Measurements from ENCODE around the genes HDLBP and FAM240C.

- PRO-cap, 10 experiments: no peak in any of the 10 experiments
These were observed 19.8 kb downstream of the MTERF4 start for GRCh38 chr2:241081987-241083075.

DNA sequence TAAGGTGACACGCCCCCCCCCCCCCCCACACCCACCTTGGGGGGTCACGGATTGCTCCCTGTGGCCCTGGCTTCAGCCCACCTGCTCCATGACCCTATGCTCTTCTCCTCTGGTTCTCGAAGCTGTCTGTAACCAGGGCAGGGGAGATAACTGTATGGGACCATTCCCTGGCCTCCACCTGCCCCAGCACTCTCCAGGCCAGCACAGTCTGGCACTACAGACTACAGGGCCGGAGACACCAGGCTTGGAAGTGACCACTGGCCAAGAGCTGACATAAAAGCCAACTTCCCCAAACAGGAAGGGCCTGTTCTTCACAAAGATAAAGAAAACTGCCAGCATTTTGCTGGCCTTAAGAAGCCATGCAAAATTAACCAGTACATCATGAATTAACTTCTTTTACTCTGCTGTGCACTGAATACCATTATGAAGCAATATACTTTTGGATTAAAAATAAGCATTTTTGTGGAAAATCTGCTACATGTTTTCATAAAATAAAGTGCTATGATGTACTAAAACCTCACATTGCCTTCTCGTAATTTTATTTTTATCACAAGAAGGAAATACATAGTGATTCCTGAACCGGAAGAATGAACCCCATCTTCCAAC lies 6.9 kb downstream of the MTERF4 start:
- PRO-cap, 10 experiments: no peak in any of the 10 experiments

DNA sequence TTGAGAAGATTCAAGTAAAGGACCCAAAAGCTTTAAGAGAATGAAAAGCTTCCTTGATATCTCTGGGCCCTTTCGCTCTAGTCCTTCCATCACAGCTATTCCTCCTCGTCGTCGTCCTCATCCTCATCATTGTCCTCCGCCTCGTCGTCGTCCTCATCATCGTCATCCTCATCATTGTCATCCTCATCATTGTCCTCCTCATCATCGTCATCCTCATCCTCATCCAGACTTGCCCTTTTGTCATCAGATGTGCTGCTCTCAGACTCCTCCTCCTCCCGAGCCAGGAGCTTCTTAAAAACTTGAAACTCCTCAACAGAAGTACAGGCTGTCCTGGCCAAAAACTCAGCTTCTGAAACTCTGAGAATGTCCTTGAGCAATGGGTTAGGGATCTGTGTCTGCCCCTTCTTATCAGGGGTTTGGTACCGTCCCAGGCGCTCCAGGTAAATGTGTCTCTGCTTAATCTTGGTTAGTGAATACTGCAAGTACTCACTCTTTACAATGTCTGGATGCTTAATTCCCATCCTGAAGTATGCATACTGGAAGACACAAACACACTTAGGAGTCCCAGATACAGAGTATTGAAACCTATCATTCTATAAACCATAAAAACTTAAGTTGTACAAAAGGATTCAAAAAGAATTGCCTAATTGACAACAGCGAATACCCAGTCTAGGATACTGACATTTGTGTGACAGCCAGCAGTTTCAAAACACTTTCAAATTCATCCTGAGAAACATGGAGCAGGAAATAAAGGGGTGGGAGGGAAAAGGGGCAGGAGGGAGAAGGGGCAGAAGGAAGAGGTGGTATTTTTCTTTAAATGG lies 6.0 kb downstream of the MTERF4 start:
- PRO-cap, 10 experiments: no peak in any of the 10 experiments

DNA sequence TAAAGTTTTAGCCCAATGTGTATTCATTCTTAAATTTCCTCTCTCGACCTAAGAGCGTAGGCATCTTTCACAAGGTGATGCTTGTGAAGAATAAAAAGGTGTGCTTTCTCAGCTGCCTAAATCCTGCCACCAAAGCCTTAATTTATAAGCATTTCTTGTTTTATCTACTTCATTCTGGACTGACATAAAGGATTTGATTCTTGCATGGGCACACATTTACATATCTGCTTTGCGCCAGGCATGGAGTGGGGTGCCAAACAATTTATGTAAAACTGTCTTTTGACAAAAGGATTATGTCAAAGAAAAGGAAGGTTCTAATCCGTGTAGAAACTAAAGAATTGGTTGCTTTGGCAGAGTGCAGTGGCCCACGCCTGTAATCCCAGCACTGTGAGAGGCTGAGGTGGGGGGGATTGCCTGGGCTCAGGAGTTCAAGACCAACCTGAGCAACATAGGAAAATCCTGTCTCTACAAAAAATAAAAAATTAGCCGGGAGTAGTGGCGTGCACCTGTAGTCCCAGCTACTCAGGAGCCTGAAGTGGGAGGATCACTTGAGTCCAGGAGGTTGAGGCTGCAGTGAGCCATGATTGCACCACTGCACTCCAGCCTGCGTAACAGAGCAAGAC lies 1.0 kb upstream of the MTERF4 start:
- PRO-cap, 10 experiments: no peak in any of the 10 experiments

- PRO-cap, 10 experiments: peak in 10 of 10 experiments; most common plus-strand start chr2:241218253 (in 7); most common minus-strand start chr2:241218240 (in 1)
These were observed 29.6 kb downstream of the ANO7 start for GRCh38 chr2:241218046-241218492.

DNA sequence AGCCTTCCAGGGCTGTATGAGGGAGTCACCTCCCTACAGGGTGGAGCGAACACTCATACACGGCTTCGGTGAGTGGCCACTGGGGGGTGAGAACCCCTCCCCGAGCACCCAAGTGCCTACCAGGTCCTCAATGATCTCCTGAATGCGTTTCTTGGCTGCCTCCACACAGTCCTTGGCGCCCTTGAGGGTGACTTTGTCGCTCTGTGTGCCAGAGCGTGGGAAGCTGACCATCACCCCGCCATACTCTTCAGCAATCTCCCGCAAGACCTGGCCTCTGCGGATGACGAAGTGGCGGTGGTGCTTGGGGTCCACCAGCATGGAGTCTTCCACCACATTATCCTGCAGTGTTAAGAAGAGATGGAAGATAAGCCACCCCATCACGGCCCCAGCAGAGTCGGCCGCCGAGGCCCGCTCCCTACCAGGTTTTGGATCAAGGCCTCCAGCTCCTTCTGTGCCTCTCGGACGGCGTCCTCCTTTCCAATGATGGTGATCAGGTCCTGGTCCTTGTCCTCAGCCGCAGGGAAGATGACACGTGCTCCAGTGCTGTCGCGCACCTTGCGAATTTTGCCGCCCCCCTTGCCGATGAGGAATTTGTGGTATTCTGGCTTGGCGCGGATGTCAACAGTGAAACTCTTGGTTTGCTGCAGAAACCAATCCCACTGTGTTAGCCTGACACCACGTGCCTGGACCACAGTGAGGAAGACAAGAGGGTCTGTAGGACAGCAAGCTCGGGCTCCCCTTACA lies 51.2 kb downstream of the ANO7 start:
- PRO-cap, 10 experiments: no peak in any of the 10 experiments

DNA sequence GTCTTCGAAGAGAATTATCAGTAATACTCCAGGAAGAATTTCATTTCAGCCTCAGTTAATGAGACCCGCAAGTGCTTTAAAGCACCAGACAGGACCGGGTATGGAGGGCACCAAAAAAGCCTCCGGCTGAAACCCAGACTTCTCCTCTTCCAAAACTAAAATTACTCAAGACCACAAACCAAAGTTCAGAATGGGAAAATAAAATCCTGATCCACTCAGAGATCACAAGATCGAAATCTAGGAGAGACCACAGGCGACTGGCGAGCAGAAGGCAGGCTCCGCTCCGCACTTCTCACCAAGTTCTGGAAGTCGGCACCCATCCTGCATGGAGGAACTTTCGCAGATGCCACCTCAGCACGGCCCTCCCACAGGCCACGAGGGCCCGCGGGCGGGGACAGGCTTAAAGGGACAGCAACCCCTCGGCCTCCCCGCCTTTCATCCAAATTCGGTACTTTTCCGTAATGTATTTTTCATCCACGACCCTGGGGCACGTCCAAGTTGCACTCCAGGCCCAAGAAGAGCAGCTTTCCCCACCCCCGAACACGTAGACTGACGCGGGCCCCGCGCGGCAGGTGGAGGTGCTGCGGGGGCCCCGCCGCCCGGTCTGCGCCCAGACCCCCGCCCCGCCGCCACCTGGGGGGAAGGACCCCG lies 43.7 kb downstream of the HDLBP start:
- PRO-cap, 10 experiments: peak in 10 of 10 experiments; most common plus-strand start position 370 of the sequence (in 3); most common minus-strand start position 304 of the sequence (in 9)

GRCh38 chr2:241314154-241314426 lies 1.4 kb downstream of the HDLBP start:
- PRO-cap, 10 experiments: no peak in any of the 10 experiments

DNA sequence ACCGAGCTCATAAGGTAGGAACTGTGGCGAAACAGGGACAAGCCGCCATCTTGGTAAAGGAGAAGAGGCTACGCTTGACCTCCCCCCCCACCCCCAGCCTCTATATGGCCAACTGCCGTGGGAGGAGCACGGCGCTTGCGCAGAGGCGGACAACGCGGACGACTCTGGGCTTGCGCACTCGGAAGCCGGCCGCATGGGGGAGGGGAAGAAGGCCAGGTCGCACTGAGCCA lies at the start of gene HDLBP:
TSS of gene HDLBP (minus strand) at position 76 of the 230 bp plus-strand sequence.
- PRO-cap, 10 experiments: peak in 10 of 10 experiments; most common minus-strand start position 102 of the sequence (in 3)

GRCh38 chr2:241359753-241360086 lies 3.6 kb downstream of the FARP2 start:
- PRO-cap, 10 experiments: no peak in any of the 10 experiments

GRCh38 chr2:241411939-241412580 lies 56.0 kb downstream of the FARP2 start:
- PRO-cap, 10 experiments: peak in 1 of 10 experiments; most common plus-strand start chr2:241412391 (in 1); most common minus-strand start chr2:241412227 (in 1)

GRCh38 chr2:241505586-241506213 lies 2.7 kb downstream of the STK25 start:
- PRO-cap, 10 experiments: no peak in any of the 10 experiments

- PRO-cap, 10 experiments: no peak in any of the 10 experiments
These were observed 16.4 kb upstream of the BOK start for GRCh38 chr2:241542269-241542508.

DNA sequence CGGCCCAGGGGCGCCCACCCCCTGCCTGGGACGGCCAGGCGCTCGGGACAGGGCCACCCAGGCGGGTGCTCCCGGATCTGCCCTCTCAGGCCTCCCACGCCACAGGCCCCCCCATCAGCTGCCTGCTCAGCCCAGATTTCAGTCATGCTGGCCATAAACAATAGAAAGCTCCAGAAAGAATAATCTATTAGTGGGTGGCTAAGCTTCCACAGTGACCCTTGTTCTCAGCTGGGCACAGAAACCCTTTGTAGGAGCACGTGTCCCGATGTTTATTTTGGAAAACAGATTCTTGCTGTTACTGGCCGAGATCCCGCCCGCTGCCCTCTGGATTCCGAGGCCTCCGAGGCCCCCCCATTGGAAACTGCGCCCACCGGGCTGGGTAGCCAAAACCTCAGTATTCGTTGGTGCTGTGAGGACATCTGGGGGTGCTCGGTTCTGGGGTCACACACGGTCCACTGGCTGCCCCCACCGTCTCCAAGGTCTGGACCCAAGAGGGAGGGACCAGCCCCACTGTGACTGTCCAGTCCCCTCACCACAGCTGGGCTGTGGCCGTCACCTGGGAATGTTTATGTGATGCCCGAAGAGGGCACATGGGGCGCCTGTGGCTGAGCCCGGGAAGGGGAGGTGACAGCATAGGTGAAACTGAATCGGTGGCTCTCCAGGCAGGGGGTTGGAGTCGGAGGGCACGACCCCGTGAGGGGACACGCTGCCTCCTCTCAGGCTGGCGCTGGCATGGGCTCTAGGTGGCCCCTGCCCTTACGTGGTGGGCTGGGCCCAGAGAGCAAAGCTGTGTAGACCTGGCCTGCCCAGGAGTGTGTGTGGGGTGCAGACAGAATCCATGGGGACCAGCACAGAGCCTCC lies 1.5 kb downstream of the BOK start:
- PRO-cap, 10 experiments: peak in 2 of 10 experiments; most common plus-strand start position 295 of the sequence (in 1); most common minus-strand start position 87 of the sequence (in 1)

DNA sequence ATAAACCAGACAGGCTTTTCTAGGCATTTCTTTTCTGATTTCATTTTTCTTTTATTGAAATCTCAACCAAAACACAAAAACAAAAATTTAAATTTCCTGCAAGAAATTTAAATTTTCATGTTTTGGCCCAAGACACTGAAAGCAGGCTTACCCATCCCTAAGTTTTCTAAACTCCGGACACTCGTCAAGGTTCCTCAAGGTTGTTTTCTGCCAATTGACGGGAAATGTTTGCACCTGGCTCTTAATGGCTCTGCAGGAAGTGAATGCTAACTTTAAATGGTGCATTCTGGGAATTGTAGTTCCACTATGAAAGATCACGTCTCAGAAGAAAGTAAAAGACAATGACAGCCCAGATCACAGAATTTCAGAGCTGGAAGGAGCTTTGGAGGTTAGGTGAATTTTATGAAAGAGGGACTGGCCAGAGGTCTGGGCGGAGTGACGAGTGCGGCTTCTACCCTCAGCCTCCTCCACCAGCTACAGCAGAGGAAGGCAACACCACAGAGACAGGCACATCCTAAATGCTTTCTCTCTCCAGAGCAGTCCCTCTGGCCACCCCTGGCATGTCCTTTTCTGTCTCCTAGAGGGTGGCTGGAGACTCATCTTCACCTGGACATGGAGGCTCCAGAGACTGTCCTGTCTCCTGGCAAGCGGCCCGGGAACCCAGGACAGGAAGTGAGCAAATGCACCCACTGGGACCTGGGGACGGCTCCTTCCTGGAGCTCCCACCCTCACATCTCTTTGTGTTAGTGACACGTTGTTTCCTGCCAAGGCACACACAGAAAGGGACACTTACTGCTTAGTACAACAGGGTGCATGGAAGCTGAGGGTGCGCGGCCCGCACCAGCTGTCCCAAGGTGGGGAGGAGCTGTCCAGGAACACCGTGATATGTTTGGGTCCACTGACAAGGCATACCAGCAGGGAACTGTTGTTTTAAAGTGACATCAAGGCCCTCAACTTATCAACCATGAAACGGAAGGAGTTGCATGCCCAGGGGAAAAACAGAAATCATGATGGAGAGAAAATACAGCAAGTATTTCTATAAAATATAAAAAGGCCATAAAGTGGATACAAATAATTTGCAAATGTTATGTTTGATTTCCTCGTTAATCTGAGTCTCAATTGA lies 19.3 kb downstream of the THAP4 start:
- PRO-cap, 10 experiments: peak in 3 of 10 experiments; most common plus-strand start position 799 of the sequence (in 1); most common minus-strand start position 216 of the sequence (in 2)

DNA sequence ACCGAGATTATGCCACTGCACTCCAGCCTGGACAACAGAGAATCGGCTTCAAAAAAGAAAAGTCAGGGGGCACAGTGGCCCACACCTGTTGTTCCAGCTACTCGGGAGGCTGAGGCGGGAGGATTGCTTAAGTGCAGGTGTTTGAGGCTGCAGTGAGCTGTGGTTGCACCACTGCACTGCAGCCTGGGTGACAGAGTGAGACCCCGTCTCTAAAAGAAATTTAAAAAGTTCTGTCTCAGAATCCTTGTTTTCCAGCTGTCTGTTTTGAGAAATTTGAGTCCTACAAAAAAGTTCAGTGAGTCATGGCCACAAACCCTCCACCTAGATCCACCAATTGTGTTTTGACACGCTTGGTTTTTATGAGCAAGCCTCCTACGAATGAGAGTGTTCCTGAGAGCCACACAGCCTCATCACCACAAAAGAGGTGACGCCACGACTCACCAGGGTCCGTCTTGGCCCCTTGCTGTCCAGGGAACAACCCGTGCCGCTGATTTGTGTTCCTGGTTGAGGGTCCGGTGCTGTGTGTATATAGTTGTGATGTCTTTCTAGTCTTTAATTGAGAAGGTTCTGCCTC lies 21.6 kb downstream of the DTYMK start:
- PRO-cap, 10 experiments: no peak in any of the 10 experiments

GRCh38 chr2:241773683-241773937 lies 3.0 kb upstream of the GAL3ST2 start:
- PRO-cap, 10 experiments: peak in 2 of 10 experiments; most common minus-strand start chr2:241773858 (in 2)

DNA sequence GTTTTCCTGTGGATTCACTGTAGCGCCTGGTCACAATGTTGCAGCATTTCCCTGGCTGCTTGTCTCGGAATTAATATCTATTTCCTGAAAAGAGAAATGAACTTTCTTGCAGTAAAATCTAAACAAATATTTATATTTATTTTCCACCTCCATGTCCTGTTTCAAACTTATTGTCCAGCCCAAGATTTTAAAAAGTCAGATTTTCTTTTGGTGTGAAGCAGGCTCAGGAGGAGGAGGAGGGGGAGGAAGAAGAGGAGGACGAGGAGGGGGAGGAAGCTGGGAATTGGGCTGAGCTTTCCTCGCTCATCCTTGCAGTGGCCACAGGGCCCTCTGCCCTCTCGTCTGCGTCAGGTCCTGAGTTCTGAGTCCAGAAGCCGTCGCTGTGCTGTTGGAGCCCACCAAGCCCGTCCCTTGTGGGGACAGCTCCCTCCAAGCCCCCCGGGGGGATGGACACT lies 430 bp upstream of the GAL3ST2 start:
- PRO-cap, 10 experiments: peak in 1 of 10 experiments; most common plus-strand start position 321 of the sequence (in 1); most common minus-strand start position 72 of the sequence (in 1)

- PRO-cap, 10 experiments: peak in 2 of 10 experiments; most common plus-strand start chr2:241896429 (in 1); most common minus-strand start chr2:241896350 (in 2)
These were observed 4.1 kb downstream of the FAM240C start for GRCh38 chr2:241896139-241896619.

DNA sequence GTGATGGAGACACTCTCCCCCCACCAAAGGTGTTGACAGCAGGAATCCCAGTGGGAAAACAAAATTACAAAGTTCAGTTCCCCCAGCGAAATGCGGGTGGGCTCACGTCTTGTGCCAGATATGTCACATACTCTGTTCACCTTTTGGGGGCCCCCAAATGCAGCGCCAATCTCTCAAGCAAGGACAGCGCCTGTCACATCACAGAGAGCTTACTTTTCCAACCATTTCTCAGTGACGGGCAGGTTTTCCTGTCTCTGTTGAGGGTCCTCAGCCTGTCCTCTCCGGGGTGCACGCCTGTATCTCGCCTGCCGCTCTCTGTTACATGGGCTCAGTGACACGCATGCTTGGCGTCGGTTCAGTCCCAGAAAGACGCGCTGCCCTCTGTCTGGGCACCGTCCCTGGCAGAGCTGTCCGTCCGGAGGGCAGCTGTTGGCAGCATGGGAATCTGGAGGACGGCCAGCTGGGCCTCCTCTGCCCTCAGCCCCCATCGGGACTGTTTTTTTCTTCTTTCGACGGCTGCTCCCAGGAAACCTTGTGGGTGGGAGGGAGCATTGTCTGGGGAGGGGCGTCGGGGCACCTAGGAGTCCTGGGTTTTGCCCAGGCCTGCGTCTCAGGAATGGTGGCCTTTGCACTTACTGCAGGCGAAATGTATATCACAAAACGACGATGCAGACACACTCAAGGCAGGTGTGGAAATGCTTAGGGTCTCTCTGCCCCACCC lies at the start of gene FAM240C:
TSS of gene FAM240C (minus strand) at position 320 of the 721 bp plus-strand sequence.
- PRO-cap, 10 experiments: no peak in any of the 10 experiments